ENCODE data around the genes MICOS13, CATSPERD, NRTN, RFX2 and CLPP.

DNA sequence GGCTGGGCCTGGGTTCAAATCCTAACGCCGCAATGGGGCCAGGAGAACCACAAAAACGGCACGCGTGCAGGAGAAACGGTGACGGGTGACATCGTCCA is 530 bp downstream of the SAFB start:
- PRO-cap, 2 experiments: no peak in any of the 2 experiments

DNA sequence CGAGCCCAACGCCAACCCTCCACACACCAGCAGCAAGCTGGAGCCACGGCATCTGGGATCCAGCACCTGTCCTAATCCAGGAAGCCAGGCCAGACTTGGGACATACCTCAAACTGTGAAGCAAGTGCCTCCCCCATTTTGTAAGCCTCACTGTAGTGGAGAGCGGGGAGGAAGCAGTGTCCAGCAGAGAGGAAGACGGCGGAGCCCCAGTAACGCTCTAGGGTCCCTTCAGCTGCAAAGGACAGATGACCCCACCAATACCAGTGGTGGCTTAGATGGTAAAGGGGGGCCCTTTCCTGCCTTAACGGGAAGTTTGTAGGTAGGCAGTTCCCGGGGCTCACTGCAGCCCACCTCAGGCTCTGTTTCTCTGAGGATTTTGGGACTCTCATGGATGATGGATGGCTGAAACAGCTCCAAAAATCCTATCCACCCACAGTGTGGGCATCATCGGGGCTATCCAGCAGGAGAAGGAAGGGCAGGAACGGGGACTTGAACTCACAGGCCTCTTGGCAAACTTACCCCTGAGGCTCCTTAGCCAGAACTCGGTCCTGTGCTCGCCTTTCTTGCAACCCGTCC is 10.8 kb downstream of the MICOS13 start:
- PRO-cap, 2 experiments: peak in 1 of 2 experiments; most common plus-strand start position 188 of the sequence (in 1)

- PRO-cap, 2 experiments: no peak in any of the 2 experiments
Observed at GRCh38 chr19:5671328-5672411, 8.6 kb downstream of the MICOS13 start.

- PRO-cap, 2 experiments: peak in 2 of 2 experiments; most common plus-strand start chr19:5680500 (in 1); most common minus-strand start chr19:5680486 (in 2)
Observed at GRCh38 chr19:5680047-5680727, at the start of gene MICOS13. MICOS13 (minus strand) TSS chr19:5680516.

- PRO-cap, 2 experiments: no peak in any of the 2 experiments
Observed at GRCh38 chr19:5720490-5720877, at the start of gene CATSPERD. CATSPERD (plus strand) TSS chr19:5720637.

GRCh38 chr19:5804436-5805709 is at the start of gene NRTN:
NRTN (plus strand) TSS chr19:5805067.
- PRO-cap, 2 experiments: no peak in any of the 2 experiments

DNA sequence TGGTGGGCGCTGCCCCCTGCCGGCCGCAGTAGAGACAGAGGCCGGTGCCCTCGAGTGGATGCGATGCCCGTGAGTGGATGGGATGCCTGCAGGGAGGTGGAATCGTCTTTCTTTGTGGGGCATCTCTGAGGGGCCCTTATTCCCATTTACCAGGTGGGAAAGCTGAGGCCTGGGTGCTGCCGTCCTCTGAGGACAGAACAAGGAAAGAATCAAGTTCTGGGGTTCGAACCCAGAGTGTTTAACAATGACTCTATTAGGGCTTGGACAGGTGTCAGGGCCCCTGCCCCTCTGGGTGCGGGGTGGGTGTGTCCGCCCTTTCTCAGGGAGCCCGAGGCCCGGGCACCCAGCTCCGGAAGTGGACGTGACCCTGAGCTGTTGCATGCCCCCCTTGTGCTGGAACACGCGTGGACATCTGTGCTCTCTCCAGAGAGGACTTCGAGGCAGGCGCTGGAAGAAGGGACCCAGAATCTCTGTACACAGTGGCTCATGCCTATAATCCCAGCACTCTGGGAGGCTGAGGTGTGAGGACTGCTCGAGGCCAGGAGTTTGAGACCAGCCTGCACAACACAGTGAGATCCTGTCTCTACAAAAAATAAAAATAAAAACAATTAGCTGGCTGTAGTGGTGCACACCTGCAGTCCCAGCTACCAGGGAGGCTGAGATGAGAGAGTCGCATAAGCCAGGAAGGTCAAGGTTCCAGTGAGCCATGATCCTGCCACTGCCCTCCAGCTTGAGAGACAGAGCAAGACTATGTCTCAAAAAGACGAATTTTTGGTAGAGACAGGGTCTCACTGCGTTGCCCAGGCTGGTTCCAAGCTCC is 10.7 kb downstream of the NDUFA11 start:
- PRO-cap, 2 experiments: no peak in any of the 2 experiments

GRCh38 chr19:5949681-5950506 is 28.0 kb downstream of the RANBP3 start:
- PRO-cap, 2 experiments: no peak in any of the 2 experiments

DNA sequence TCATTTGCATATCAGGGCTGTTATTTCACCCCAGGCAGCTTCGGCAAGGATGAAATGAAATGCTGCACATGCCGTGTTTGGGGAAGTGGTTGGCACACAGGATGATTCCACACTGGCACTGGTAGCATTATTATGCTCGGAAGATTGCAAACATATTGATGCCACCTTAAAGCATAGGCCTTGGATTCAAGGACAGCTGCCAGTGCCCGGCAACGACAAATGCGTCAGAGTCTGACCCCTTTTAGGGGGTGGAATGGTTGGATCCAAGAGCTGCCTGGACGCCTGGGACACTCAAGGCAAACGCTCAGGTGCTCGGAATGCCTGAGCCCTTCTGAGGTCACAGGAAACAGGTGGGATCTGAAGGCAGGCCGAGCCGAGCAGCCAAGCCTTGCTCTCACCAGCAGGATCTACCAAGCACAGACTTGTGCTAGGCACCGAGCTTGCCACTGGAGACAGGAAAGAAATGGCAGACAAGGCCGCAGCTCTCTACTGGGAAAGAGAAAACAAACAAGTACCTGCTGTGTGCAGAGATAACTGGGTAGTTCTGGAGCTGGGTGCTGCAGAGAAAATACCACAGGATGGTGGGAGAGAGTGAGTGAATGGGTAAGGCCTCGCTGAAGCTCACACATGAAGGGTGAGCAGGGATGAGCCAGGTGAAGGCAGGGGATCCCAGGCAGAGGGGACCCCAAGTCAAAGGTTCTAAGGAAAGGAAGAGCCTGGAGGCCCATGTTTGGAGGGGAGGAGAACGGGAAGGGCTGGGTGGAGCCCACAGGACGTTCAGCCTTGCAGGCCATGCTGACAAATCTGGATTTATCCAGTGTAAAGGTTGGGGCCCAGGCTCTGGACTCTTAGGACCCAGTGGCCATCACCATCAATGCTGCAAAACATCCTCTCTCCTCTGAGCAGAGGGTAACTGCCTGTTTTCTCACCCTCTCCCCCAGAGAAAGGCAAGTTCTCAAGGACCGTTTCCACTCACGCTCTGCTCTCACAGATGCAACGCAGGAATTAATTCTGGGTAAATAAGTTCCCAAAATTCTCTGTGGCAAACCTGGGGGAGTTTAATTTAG is 9.2 kb downstream of the RANBP3 start:
- PRO-cap, 2 experiments: no peak in any of the 2 experiments

- PRO-cap, 2 experiments: no peak in any of the 2 experiments
Observed at GRCh38 chr19:5979552-5980210, 1.7 kb upstream of the RANBP3 start.

GRCh38 chr19:6020067-6020551 is 42.2 kb upstream of the RANBP3 start:
- PRO-cap, 2 experiments: no peak in any of the 2 experiments

- PRO-cap, 2 experiments: no peak in any of the 2 experiments
Observed at GRCh38 chr19:6076322-6077421, 33.6 kb downstream of the RFX2 start.

GRCh38 chr19:6098394-6099103 is 11.8 kb downstream of the RFX2 start:
- PRO-cap, 2 experiments: no peak in any of the 2 experiments

GRCh38 chr19:6103148-6103780 is 7.0 kb downstream of the RFX2 start:
- PRO-cap, 2 experiments: no peak in any of the 2 experiments

GRCh38 chr19:6109626-6110689 is at the start of gene RFX2:
RFX2 (minus strand) TSS chr19:6110500.
- PRO-cap, 2 experiments: peak in 2 of 2 experiments; most common plus-strand start chr19:6109834 (in 1); most common minus-strand start chr19:6110181 (in 2)

- PRO-cap, 2 experiments: no peak in any of the 2 experiments
Observed at GRCh38 chr19:6232658-6233049, 47.1 kb downstream of the MLLT1 start.

DNA sequence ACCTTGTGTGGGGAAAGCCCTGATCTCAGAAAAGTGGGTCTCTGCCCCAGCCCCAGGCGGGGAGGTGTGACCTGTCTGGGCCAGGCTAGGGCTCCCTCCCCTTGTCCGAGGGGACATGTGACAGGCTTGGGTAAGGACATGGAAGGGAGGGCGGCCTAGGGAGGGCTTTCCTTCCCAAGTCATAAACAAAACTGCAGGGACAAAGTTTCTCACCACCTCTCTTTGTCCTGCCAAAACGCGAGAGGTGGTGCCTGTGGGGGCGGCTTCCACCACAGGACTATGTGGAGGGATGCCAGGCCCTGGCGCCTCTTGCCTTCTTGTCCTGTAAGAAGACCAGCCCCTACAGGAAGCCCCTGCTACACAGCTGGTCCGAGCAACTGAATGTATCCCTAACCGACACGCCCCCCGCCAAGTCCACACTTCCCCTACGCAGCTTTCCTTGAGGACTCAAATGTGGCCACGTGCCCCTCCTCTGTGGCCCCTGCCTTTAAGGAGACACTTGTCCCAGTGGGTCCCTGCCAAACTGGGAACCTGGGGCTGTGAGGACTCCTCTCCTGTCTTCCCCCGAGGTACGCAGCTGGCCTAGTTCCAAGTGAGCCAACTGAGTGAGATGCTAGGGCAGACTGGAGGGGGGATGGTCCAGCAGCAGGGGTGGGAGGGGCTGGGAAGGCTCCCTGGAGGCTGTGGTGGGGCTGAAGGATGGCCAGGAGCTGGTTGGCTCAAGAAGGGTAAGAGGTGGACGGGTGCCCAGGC is 46.2 kb downstream of the MLLT1 start:
- PRO-cap, 2 experiments: no peak in any of the 2 experiments

- PRO-cap, 2 experiments: peak in 1 of 2 experiments; most common minus-strand start chr19:6274717 (in 1)
Observed at GRCh38 chr19:6274355-6275201, 5.2 kb downstream of the MLLT1 start.

GRCh38 chr19:6361301-6362522 is at the start of gene CLPP:
CLPP (plus strand) TSS chr19:6361531.
- PRO-cap, 2 experiments: peak in 2 of 2 experiments; most common plus-strand start chr19:6361690 (in 2)

DNA sequence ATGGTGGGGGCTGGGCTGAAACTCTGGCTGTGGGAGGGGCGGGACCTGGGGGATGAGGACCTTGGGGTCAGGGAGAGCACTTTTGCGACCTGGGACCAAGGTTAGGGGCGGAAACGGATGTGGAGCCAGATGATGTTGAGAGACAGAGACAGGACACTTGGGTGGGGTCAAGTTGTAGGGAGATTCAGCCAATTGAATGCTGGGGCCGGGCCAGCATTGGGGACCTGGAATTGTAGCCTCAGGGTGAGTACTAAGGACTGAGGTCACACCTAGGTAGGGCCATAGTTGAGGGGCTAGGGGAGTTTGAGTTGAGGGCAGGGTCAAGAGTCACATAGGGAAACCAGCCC is 1.2 kb downstream of the ALKBH7 start:
- PRO-cap, 2 experiments: no peak in any of the 2 experiments